ENCODE measurements around the genes PSMD3, RARA and TOP2A.

DNA sequence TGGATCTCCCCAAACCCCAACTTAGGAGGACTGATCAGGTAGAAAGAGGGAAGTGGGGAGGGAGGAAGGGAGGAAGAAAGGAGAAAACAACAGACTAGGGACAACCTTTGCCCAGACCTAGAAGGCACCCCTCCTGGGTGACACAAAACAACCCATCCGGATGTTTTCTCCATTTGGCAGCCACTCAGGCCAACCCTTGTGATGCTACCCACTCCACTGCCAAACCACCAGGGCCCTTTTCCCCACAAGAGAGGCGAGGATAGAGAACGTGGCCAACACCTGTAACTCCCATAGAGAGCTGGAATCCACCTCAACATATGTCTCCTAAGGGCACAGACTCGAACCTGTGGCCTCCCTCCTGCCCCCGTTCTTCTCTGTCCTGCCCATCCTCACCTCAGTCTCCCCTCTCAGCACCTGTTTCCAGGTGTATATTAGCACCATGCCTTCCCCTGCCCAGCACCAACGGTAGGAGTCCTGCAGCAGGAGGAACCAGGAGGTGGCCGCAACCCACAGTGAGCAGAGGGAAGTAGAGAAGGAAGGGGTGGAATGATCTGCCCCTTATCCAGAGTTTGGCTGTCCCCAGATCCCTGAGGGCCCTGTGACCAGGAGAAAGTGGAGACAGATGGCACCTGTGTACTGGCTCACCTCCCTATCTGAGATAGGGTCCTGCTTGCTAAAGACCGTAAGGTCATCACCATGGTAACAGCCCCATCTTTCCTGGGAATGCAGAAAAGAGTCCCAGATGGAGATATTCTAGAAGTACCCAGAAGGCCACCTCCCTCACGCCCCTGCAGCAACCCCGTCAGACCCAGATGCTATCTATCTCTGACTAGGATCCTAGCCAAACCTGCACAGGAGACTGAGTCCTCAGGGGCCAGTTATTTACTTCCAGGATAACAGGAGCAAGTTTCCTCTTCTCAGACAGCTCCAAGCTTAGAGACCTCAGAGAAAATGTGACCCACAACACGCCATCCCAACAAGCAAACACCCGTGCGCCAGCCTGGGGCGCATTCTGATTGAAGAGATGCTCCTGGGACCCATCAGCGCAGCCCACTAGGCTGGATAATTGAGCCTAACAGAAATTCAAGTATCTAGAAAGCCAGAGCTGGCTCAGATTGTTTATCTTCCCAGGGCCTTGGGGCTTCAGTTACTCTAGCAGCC lies 2.2 kb downstream of the ORMDL3 start:
- PRO-cap, 3 experiments: no peak in any of the 3 experiments
- RRBS: no CpG with 5 or more reads among the region's 15 CpGs

DNA sequence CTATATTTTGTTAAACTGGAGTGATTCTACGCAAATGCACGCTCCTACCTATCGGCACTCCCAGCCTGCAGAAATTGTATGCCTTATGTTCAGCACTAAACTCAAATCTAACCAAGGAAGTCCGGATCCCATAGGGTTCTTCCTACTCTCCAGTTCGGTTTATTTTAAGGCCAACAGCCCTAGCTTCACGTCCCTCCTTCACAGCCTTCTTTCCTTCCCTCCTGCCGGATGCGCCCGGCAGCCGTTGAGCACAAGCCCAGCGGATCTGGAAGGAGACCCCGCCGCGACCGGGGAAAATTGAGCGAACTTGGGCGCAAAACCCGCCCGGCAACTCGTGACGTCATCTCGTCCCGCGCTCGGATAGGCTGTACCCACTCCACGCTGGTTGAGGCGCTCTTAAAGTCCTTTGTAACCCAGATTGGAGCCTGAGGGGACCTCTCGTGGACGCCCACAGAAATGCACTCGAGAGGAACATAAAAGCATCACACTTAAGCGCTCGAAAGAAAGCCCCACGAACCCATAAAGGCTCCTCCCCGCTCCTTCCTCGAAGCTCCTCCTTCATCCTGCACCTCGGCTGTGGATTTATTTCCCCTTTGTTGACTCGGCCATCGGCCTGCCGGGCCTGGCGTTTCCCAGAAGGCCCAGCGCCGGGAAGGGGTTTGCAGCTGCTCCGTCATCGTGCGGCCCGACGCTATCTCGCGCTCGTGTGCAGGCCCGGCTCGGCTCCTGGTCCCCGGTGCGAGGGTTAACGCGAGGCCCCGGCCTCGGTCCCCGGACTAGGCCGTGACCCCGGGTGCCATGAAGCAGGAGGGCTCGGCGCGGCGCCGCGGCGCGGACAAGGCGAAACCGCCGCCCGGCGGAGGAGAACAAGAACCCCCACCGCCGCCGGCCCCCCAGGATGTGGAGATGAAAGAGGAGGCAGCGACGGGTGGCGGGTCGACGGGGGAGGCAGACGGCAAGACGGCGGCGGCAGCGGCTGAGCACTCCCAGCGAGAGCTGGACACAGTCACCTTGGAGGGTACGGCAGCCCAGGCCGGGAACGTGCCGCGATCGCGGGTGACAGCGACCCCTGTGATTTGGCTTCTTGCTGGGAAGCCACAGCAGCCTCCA lies at the start of gene PSMD3:
PSMD3 (plus strand) TSS at position 635 of the 1,110 bp plus-strand sequence.
- PRO-cap, 3 experiments: peak in 3 of 3 experiments; most common plus-strand start position 635 of the sequence (in 3); most common minus-strand start position 267 of the sequence (in 2)
- RRBS: 2% methylated on average over 33 of the region's 96 CpGs

- PRO-cap, 3 experiments: no peak in any of the 3 experiments
- RRBS: 38% methylated on average over 1 of the region's 13 CpGs
These were observed 17.2 kb downstream of the PSMD3 start for GRCh38 chr17:39997509-39998474.

GRCh38 chr17:40058121-40058387 lies 3.8 kb upstream of the MED24 start:
- PRO-cap, 3 experiments: no peak in any of the 3 experiments
- RRBS: no CpG with 5 or more reads among the region's 1 CpG

DNA sequence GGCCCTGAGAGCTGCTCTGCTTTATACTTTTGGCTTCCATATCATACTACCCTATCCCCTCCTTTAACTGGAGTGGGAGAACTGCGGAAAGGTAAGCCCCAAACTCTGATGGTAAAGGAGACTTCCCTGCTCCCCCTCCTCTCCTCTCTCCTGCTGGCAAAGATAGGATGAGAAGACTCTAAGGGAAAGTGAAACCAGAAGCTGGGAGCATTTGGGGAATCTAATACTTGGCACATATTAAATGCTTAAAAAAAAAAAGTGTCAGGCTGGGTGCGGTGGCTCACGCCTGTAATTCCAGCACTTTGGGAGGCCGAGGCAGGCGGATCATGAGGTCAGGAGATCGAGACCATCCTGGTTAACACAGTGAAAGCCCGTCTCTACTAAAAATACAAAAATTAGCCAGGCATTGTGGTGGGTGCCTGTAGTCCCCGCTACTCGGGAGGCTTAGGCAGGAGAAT lies 4.2 kb upstream of the MED24 start:
- PRO-cap, 3 experiments: no peak in any of the 3 experiments
- RRBS: no CpG with 5 or more reads among the region's 9 CpGs

- PRO-cap, 3 experiments: no peak in any of the 3 experiments
- RRBS: 5% methylated on average over 1 of the region's 16 CpGs
These were observed 529 bp upstream of the THRA start for GRCh38 chr17:40062243-40062628.

DNA sequence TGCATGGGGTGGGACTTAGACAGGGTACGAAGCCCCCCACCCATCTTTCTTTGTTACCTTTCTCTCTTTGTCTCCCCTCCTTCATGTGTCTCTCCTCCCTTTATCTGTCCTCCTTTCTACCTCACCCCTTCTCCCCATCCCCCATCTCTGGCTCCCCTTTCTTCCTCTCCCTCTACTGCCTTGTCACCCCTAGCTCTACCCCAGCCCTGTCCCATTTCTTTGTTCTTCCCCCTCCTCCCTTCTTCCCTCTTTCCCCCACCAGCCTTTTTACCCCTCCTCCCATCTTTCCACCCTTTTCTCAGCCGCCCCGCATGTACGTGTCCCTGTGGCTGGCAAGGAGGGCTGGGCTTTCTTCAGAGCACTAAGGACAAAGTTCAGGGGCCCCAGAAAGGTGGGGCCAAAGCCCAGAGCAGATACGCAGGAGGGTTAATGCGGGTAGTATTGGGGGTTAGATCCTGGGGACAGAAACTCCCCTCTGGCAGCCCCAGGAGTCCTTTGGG lies 8.1 kb downstream of the THRA start:
- PRO-cap, 3 experiments: no peak in any of the 3 experiments
- RRBS: no CpG with 5 or more reads among the region's 6 CpGs

DNA sequence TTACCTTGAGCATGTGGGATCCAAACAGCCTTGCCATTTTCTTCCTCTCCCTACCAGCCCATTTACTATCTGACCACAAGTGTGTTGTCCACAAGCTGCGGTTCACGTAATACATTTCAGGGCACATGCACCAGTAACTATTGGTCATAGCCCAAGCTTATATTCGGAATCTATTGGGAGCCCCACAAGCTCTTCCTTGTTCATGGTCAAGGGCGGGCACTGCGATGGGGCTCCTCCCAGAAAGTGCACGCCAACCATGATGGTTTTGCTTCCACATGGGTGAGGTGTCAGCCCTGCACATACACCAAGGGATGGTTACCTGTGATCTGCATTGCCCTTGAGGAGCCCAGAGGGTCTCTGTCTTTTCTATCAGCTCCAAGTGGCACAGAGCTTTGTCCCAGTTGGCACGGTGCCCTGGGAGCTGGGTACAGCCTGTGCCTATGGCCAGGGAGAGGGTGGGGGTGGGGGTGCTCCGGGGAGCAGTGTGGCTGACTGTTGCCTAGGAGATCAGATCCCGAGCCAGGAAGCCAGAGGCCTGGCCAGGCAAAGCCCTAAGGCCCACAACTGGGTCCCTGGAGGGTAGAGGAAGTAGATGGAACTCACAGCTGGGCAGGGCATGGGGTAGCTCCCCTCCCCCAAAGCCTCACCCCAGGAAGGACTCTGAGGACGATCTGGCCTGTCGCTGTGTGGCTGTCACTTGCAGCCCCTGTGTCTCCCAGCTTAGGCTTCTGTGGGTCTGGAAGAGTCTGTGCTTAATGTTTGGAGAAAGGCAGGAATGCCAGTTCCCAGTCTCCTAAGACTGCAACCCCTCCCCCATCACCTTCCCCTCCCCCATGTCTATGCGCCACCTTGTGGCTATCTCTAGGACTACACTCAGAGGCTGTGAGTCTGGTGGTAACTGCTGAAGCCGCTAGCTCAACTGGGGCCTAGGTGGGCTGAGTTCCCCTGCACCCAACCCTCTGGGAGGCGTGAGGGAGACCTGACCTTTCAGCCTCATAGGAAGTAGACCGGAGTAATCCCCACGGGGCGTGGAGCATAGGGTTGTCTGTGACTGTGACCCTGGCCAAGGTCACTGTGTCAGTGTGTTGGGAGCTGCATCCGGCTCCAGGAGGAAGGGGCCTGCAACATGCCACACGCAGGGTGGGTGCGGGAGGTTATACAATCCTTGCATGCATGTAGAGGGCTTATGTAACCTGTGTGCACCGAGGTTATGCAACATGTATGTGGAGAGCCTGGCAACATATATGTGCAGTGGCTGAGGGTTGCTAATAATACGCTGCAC lies 12.5 kb downstream of the THRA start:
- PRO-cap, 3 experiments: no peak in any of the 3 experiments
- RRBS: 4% methylated on average over 4 of the region's 22 CpGs

DNA sequence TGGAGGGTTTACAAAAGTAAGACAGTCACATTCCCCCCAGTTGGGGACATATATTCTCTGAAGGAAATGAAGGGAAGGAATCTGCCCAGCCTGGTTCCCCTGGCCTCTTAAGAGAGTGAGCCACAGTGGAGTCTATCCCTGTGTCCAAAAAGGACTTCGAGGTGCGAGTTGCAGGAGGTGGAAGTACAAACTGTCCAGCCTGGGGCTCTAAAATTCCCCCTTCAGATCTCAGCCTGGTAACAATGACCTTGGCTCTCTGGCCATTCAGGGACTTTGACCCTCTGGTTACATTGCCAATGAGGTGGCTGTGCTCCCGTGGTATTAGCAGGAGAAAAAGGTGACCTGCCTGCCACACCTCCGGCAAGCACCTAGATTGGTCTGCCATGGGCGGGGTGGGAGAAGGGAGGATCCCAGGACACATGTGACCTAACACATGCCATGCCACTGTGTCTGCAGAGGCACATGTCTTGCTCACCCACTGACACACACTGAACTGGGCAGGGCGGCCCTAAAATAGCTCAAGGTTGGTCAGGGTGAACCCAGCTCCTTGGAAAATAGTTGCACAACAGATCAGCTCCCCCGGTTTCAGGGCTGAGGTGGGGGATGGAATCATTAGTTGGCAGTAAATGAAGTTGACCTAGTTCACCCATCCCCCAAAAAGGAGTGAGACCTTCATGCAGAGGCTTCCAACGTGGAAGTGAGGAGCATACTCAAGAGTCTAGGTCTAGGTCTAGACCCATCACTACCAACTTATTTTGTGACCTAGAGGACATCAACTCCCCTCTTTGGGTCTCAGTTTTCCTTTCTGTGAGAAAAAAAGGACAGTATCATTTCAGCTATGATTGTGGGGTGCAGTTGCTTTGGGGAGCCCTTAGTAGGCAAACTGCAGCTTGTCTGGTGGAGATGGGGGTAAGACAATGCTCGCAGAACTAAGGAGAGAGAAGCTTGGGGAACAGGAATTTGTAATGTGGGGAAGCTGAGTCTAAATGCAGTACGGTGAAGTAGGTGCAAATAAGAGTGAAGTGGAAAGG lies 2.2 kb downstream of the NR1D1 start:
- PRO-cap, 3 experiments: no peak in any of the 3 experiments
- RRBS: no CpG with 5 or more reads among the region's 10 CpGs

- PRO-cap, 3 experiments: peak in 1 of 3 experiments; most common plus-strand start chr17:40103531 (in 1)
- RRBS: no CpG with 5 or more reads among the region's 7 CpGs
These were observed 2.7 kb upstream of the NR1D1 start for GRCh38 chr17:40102770-40103740.

DNA sequence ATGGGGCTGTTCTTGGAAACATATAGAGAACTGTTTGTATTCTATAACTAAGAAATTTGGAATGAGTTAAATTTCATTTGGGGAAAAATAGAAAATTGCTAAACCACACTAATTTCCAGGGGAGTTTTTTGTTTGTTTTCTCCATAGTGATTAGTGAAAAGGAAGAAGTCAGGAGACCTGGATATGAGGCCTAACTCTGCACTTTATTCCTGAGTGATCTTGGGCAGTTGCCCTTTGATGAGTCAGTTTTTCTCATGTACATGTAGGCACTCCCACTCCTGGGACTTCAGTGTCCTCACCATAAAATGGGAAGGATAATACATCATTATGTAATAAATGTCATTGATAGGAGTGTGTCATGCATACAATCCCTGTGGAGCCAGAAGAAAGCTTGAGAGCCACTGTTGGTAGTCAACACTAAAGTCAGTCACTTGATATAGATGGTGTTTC lies 32.4 kb downstream of the WIPF2 start:
- PRO-cap, 3 experiments: no peak in any of the 3 experiments

- PRO-cap, 3 experiments: peak in 2 of 3 experiments; most common plus-strand start chr17:40309646 (in 2)
- RRBS: 5% methylated on average over 4 of the region's 23 CpGs
These were observed at the start of gene RARA for GRCh38 chr17:40308725-40309873. TSS of gene RARA (plus strand) at chr17:40309180.

DNA sequence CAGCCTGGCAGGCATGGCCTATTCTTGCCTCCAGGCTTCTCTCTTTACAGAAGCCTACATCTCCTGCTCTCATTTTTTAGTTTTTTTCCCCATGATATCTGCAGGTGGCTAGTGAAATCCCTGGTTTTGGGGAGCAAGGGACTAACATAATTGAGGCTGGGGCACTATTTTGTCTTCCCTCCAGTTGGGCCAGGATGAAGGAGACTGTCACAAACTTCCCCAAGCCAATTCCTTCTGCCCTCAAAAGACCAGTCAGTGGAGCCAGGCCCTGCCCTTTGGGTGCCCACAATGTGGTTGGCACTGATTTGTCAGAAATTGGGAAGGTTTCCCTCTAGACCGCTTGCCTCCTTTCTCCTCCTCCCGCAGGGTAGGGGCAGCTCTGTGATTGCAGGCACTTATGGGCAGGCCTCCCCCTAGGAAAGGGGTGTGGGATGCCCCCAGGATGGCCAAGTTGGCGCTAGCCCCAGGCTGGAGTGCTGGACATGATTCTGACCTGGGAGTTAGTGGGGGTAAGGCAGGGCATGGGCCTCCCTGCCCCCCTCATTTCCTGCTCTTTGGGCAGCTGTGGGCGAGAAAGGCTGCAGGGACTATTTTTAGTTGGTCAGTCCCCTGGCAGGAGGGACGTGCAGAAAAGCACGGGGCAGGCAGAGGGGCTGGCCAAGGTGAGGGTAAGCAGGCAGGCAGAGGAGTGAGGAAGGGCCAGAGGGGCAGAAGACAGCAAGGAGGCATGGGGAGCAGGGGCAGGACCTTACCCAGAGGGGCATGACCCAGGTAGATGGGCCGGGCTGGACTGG lies 3.1 kb downstream of the RARA start:
- PRO-cap, 3 experiments: peak in 1 of 3 experiments; most common plus-strand start position 683 of the sequence (in 1)
- RRBS: no CpG with 5 or more reads among the region's 7 CpGs

GRCh38 chr17:40325186-40326049 lies 16.4 kb downstream of the RARA start:
- PRO-cap, 3 experiments: no peak in any of the 3 experiments
- RRBS: no CpG with 5 or more reads among the region's 10 CpGs

GRCh38 chr17:40331759-40332493 lies 22.9 kb downstream of the RARA start:
- PRO-cap, 3 experiments: peak in 1 of 3 experiments; most common plus-strand start chr17:40332301 (in 1)
- RRBS: 5% methylated on average over 3 of the region's 17 CpGs

DNA sequence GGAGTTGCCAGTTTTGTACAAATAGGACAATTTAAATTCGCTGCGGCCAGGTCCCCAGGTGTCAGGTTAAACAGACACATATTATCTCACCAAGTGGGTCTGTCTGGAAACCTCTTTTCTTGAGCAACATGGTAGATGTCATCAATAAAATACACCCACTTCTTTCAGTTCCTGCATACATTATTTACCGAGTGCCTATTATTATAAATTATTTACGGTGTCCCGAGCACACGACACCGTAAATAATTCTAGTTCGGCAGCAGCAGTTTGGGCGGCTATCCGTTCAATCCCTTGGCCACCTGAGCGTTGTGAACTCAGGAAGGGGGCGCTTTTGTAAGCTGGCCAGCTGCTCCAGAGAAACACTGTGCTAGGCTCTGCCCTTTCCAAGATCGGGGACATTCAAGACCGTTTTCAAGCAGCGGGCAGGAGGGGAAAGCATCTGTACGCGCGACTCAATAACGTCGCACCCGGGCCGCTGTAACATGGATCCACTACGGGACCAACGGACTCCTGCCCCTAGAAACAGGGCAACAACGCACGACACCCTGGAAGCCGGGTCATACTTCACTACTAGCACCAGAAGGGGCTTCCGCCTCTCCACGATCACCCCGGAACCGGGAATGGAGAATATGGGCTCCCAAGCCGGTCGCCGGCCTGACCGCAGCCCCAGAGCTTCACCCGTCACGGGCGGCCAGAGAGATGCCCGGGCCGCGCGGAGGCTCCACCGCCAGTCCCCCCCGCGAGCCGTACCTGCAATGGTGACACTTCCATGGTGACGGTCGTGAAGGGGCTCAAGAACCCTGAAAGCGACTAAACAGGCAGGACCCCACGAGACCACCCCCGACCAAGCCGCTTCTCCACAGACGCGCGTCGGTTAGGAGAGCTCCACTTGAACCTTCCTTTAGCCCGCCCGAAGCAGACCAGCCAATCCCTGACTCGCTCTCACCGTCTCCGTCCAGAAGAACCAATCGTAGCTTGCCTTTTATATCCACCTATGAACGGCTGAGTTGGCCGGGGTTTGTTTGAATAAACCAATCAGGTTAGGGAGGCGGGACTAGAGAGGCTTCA lies at the start of gene TOP2A:
TOP2A (minus strand) TSS at position 876 of the 1,068 bp plus-strand sequence.
- PRO-cap, 3 experiments: no peak in any of the 3 experiments
- RRBS: 4% methylated on average over 15 of the region's 65 CpGs

- PRO-cap, 3 experiments: peak in 3 of 3 experiments; most common plus-strand start chr17:40447427 (in 3); most common minus-strand start chr17:40447249 (in 1)
- RRBS: no CpG with 5 or more reads among the region's 15 CpGs
These were observed 3.7 kb downstream of the IGFBP4 start for GRCh38 chr17:40446648-40447729.

- PRO-cap, 3 experiments: peak in 1 of 3 experiments; most common plus-strand start chr17:40447905 (in 1)
- RRBS: no CpG with 5 or more reads among the region's 7 CpGs
These were observed 4.5 kb downstream of the IGFBP4 start for GRCh38 chr17:40447747-40448231.

DNA sequence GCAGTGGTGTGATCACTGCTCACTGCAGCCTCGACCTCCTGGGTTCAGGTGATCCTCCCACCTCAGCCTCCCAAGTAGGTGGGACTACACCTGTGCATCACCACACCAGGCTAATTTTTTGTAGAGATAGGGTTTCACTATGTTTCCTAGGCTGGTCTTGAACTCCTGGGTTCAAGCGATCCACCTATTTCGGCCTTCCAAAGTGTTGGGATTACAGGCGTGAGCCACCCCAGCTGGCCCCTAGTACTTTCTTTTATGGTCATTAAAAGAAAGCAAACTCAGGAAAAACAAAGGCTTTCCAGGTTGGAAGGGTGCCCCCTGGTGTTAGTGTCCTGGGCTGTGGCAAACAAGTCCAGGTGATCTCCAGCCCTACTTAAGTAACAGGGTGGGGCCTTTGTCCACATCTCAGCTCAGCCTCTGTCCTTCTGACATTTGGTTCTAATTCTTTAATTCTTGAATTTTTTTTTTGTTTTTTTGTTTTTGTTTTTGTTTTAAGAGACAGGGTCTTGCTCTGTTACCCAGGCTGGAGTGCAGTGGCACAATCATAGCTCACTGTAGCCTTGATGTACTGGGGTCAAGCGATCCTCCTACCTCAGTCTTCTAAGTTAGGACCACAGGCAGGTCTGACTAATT lies 6.9 kb downstream of the IGFBP4 start:
- PRO-cap, 3 experiments: no peak in any of the 3 experiments
- RRBS: no CpG with 5 or more reads among the region's 5 CpGs

DNA sequence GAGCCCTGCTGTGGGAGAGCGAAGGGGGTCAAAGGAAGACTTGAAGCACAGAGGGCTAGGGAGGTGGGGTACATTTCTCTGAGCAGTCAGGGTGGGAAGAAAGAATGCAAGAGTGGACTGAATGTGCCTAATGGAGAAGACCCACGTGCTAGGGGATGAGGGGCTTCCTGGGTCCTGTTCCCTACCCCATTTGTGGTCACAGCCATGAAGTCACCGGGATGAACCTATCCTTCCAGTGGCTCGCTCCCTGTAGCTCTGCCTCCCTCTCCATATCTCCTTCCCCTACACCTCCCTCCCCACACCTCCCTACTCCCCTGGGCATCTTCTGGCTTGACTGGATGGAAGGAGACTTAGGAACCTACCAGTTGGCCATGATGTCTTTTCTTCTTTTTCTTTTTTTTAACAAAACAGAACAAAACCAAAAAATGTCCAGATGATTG lies 14.1 kb downstream of the IGFBP4 start:
- PRO-cap, 3 experiments: no peak in any of the 3 experiments
- RRBS: no CpG with 5 or more reads among the region's 4 CpGs

Data from breast (tissue), 4 donors.